Hair follicular keratinocyte (primary cell): ENCODE results near the genes SELENOH, LPXN, GLYATL2, OR4D9 and MS4A2.

GRCh38 chr11:57703363-57704204, 8.4 kb downstream of the MED19 start:
- RAMPAGE, long total RNA, result no peak

DNA sequence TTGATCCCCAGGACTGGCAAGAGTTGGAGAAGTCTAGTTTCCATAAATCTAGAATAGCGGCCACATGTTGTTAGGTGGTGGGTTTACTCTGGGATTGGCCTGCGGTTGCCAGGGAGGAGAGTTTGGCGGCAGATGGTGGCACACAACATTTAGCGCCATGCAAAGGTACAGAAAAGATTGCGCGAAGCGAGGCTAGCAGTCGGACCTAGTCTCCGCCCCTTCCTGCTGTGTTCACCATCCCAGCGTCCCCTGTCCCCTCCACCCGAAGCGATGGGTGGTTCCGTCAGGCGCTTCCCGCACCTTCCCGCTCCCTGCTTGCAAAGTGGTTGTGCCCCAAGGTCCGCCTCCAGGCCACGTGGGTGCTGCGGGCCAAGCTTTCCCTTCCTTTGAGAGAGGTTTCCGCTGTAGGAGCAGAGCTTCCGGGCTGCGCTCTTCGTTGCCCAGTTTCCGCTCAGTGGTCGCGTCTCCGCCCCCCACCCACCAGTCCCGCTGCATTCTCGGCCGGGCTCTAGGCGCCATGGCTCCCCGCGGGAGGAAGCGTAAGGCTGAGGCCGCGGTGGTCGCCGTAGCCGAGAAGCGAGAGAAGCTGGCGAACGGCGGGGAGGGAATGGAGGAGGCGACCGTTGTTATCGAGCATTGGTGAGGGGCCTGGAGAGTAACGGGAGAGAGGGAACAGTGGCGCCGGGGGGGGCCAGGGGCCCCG, at the start of gene SELENOH:
Gene SELENOH, plus strand, starts transcription at position 413 of the 703 bp plus-strand sequence.
- RAMPAGE, long total RNA, result start-site peak on the plus strand centred at position 452 of the sequence, 106 bp wide, 244 and 33 reads in 2 replicates

DNA sequence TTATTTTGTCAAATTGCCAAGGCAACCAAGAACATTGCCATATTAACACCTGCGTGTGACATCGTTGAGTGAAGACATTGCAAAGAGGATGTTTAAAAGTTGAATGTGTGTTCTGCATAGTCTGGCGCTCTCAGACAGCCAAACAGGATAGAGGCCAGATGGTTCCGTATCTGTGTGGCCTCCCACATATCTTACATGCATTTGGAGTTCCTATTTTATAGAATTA, 17.4 kb upstream of the OR5B21 start:
- RAMPAGE, long total RNA, result no peak

DNA sequence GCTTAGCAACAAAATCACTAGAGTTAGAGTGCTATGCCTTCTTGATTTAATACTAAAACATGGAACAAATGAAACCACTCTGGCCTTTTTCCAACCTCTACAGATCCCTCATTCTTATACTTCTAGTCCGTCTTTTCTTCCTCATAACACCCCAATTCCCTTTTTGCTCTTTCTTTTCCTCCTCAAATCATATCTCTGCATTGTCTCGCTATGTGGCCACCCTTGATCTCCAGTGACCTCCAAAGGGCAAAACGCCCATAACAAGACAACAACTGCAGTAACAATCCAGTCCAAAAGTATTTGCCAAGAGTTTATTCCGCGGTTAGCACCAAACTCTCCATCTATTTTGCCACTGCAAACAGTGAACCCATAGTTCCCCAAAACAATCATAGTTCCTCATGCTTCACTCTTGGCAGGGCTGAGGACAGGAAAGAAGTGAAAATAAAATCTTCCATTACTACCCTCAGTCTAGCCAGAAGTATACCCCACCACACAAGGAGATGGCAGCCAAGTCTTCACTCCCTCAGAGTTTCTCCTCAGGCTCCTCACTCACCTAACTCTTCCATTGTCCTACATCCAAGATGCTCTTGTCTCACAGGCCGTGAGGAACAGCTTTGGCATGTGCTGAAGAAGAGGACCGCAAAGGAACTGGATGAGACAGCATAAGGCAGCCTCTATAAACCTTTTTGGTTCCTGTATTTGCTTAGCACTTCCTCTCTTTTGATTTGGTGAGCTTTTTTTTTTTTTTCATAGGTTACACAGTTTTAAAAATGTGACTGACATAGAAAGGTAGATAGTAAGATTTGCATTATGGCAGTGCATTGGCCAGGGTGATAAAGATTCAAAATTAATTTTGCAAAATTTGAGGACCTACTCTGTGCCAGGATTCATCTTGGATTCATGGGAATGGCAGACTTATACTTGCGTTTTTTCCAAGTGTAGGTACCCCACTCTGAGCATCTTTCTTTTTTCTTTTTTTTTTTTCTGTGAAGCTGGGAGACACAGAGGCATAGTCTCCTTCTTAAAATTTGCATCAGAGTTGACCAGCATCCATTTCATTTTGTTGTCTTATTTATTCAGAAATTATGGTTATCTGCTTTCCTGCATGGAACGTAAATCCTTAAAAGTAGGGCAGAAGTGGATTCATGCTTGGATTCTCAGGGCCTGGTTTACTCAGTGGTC, at the start of gene LPXN:
Gene LPXN, minus strand, starts transcription at position 650 of the 1,182 bp plus-strand sequence.
- RAMPAGE, long total RNA, result no peak

DNA sequence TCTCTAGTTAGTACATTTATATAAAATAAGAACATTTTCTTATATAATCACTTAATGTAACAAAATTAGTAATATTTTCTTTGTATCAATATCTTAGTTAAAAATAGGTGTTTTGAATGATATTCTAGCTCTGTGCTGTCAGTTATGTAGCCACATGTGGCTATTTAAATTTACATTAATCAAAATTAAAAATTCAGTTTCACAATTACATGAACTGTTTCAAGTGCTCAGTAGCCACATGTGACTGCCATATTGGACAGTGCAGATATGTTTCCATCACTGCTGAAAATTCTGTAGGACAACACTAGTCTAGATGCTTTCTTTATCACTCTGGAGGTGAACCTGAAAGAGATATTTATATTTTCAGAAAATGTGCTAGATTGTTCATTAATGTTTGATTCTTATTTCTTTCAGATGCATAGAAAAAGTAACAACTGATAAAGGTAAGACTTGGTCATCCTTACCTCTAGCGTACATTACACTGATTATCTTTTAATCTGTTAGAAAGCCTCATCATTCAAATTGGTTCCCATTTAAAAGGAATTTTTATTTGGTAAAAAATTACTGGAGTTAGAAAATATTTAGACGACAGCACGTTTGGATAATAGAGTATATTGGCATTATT, 5.7 kb downstream of the ZFP91 start:
- RAMPAGE, long total RNA, result no peak

GRCh38 chr11:58641363-58641755, 18.9 kb downstream of the CNTF start:
- RAMPAGE, long total RNA, result no peak

DNA sequence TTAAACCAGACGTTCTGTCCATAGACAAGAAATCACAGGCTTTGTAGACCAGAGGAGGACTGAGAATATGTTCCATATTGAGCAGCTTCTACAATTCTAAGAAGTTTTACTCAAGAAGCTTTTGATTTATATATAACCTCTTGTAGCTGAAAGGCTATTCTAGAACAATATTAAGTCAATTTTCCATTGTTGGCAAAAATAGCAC, at the start of gene GLYATL2:
Gene GLYATL2, minus strand, starts transcription at position 101 of the 205 bp plus-strand sequence.
- RAMPAGE, long total RNA, result no peak

GRCh38 chr11:58923248-58923927, 15.9 kb upstream of the GLYATL1 start:
- RAMPAGE, long total RNA, result no peak

DNA sequence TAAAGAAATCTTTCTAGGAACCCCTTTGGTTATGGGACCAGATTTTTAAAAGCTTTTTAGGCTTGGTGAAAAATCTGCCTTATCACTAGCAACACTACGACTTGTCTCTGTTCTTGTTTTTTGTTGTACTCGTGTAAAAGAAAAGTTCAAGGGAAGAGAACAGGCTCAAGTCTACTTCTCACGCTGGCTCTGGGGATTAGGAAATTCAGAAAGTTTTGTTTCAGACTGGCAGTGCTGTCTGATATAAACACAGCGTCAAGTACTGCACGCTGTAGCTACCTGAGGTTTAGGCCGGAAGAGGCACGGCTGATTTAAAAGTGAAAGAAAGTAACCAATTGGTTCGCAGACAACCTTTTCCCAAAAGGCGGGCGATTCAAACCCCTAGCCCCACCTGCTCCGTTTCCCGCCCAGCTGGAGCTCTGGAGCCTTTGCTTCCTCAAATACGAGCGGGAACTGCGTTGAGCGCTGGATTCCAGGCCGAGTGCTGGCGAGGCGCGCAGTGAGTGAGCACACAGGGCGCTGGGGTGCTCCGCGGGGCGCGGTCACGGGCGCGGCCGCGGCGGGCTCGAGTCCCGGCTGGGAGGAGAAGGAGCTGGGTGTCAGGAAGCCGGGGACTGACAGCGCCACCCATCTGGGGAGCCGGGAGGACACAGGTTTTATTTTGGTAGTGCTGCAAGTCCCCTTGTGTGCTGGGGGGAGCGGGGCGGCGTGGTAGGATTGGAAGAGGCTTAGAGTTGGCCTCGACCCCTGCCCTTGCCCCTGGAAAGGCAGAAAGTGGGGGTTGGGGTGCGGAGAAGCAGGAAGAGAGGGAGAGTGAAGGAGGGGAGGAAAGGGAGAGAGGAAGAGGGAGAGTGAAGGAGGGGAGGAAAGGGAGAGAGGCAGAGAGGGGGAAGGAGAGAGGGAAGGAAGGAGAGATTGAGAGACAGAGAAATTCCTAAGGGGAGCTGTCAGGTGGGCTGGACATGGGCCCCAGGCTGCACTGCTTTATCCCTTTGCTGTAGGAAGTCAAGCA, 2.0 kb downstream of the FAM111A start:
- RAMPAGE, long total RNA, result start-site peak on the plus strand centred at position 403 of the sequence, 39 bp wide, 44 and 43 reads in 2 replicates

DNA sequence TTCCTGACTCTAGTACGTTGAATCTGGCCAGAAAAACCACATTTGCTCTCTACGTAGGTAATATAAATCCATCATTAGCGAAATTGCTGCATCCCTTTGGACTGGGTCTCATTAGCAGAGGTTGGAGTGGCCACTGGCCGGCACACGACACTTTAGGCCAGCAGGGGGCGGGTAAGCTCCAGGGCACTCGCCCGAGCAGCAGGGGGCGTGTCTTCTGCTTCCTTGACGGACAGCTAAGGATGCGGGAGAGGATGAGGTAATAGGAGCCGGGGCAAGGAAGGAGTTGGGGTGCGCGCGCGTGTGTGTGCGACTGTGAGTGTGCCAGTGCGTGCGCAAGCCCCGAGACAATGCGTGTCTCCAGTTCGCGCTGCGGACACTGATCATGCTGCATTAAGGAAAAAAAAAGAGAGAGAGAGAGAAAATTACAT, 482 bp upstream of the DTX4 start:
- RAMPAGE, long total RNA, result no peak

DNA sequence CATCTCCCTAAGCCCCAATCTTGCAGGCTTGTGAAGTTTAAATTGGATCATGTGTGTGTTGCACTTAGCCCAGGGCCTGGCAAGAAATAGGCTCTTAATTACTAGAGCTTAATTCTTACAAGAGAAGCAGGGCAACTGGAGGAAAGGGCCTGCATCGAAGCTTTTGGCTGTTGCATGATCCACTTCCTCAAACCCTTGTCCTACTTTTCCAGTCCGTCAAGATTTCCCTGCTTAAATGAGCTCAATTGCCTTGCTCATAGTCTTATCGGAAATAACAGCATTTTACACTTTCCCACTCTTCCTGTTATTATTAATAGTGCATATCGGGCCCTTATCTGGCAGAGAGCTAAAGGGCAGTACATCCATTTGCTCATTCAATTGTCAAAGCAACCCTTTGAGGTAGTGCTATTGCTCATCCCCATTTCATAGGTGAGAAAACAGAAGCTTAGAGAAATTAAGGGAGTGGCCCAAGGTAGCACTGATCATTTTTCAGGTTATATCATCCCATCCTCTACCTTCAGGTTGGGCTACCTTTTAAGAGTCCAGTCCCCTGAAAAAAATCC, 18.1 kb downstream of the DTX4 start:
- RAMPAGE, long total RNA, result no peak

GRCh38 chr11:59198010-59198447, 14.7 kb downstream of the MPEG1 start:
- RAMPAGE, long total RNA, result no peak

- RAMPAGE, long total RNA, result no peak
Measured at GRCh38 chr11:59207922-59208621, 4.7 kb downstream of the MPEG1 start.

DNA sequence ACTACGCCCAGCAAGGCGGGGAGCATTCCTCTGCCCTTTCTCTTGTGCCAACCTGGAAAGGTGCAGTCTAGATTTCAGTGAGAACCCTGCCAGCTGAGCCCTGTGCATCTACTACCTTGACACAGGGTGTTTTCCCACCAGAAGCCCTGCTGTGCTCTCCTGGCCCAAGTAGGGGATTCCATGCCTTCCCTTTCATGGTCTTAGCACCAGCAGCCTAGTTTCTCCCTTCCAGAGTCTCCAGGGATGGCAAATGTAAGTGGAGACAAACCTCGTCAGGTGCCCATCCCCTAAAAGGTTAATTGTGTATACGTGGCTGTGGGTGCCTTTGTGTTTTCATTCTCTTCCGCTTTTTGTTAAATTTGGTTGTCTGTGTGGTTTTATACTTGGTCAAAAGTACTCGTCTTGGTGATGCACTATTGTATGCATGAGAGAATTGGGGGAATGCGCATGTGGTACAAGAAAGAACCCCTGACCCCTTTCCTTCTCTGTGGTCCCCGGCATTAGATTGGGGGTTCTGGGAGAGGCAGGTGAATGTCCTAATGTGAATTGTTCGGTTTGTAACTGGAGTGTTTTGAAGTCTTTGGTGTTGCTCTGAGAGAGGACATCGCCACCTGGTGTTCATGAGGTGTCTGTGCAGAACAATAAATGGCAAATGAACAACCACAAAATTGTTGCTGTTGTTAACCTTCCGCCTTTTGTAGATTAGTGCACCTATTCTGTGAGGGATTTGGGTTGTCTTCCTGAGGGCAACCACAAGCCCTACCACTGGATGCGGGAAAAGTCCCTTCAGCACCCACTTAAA, 71.6 kb upstream of the MPEG1 start:
- RAMPAGE, long total RNA, result no peak

DNA sequence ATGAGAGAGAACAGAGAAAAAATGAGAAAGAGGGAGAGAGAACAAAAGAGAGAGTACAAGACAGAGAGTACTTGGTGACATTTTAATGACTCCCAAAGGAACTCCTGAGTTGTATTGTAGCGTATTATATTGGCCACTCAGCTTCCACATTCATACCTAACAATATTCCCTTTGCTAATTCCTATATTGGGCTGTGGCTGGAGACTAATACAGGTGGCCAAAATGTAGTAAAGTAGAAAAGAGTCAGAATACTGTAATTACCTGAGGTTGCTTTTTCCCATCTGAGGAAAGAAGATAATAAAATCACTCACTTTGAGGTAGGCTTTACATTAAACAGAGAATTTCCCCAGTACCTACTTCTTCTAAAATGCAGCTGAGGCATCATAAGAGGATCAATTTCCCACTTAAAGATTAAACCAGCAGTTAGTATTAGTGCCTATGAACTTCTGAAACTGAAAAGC, at the start of gene OR4D9:
Gene OR4D9, plus strand, starts transcription at position 338 of the 461 bp plus-strand sequence.
- RAMPAGE, long total RNA, result no peak

GRCh38 chr11:59558219-59558691, 46.9 kb downstream of the OR4D9 start:
- RAMPAGE, long total RNA, result no peak

DNA sequence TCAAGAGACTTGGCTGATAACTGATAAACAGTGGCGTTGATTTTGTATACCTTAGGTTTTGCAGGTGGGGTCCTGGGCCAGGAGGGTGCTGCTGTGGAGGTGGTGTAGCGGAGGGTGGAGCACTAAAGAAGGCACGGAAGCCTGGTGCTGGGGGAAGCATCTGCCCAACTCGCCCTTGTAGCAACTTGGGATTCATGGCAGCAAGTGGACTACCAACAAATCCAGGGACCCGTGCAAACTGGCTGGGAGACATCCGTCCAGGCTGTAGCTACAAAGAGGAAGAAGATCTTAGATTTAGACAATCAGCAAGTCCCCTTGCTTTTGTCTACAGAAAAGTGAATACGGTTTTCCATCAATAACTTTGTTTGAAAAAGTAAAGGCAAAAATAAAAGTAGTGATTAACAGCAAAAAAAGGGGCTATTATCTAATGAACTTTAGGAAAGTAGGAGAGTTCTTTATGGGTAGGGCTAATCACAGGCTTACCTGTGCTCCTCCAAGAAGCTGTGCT, 13.3 kb downstream of the PATL1 start:
- RAMPAGE, long total RNA, result no peak

DNA sequence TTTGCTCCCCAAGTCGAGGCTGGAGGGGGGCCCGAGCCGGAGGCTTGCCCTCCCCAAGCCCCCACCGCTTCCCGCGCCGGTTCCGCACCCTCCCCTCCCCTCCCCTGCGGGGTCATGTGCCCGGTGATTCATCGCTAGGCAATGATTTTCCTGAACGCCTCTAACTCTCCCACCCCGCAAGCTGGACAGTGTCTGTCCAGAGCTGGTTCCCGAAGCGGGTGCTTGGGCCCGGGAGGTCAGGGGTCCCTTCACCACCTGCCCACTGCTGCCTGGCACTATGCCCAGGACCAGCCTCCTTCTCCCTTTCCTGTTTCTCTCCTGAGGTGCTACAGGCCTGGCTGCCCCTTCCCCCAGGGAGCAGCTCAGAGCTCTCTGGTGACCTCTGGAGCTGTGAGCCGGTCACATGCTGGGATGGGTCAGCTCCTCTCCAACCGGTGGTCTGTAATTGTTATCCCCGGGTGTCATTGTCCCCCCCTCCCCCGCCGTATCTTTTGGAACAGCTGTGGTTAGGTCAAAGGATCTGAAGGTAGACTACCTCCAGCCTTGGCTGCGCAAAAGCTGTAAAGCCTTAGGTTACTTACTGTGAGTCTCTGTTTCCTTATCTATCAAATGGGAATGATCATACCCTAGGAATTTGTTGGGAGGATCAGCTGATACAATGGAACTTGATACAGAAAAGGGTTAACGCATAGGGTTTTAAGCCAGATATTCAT, 677 bp downstream of the STX3 start:
- RAMPAGE, long total RNA, result no peak

- RAMPAGE, long total RNA, result no peak
Measured at GRCh38 chr11:60088428-60088858, at the start of gene MS4A2. TSS of gene MS4A2 (plus strand) at chr11:60088664.

DNA sequence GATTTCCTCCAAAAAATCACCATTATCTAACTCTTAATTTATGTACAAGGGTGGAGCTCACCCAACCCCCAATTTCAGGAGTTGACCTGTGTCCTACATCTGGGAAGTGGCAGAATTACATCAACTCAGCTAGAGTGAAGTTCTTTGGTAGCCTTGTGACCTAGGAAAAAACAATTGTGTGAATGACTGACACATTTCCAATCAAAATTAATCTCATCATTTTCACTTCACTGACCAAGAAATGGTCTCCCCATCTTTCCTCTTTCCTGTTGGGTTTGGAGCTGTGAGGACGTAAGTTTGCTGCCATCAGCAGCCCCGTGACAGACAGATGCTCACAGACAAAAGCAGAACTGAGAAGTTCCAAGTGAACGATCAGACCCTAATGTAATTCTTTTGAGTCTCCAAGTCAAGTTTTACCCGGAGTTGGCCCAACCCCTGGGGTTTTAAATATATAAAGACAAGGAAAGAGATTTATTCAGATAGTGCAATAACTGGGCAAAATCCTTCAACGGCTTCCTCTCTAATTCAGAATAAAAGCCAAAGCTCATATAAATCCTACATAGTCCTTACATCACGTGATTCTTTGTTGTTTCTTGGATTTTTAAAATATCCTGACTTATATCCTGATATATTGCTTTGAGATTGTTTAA, 16.4 kb upstream of the MS4A6E start:
- RAMPAGE, long total RNA, result no peak